T47D (cell line): ENCODE results near the gene RHOT1.

- RRBS = no CpG with 5 or more reads among the region's 7 CpGs
Observed at GRCh38 chr17:30476613-30477071, 566 bp upstream of the GOSR1 start.

- RRBS = no CpG with 5 or more reads among the region's 20 CpGs
Observed at GRCh38 chr17:30732235-30733013, 92.1 kb downstream of the CRLF3 start.

GRCh38 chr17:31007820-31008998, 37.4 kb downstream of the RNF135 start:
- RRBS = 4% methylated on average over 29 of the region's 73 CpGs

GRCh38 chr17:31110994-31111529, 16.3 kb downstream of the NF1 start:
- RRBS = no CpG with 5 or more reads among the region's 2 CpGs

GRCh38 chr17:31128298-31128680, 33.5 kb downstream of the NF1 start:
- RRBS = no CpG with 5 or more reads among the region's 3 CpGs

GRCh38 chr17:31158800-31159532, 64.2 kb downstream of the NF1 start:
- RRBS = no CpG with 5 or more reads among the region's 3 CpGs

GRCh38 chr17:31226459-31226860, 70.6 kb downstream of the OMG start:
- RRBS = no CpG with 5 or more reads among the region's 4 CpGs

- RRBS = 76% methylated on average over 2 of the region's 11 CpGs
Observed at GRCh38 chr17:31431997-31432693, 40.7 kb downstream of the RAB11FIP4 start.

DNA sequence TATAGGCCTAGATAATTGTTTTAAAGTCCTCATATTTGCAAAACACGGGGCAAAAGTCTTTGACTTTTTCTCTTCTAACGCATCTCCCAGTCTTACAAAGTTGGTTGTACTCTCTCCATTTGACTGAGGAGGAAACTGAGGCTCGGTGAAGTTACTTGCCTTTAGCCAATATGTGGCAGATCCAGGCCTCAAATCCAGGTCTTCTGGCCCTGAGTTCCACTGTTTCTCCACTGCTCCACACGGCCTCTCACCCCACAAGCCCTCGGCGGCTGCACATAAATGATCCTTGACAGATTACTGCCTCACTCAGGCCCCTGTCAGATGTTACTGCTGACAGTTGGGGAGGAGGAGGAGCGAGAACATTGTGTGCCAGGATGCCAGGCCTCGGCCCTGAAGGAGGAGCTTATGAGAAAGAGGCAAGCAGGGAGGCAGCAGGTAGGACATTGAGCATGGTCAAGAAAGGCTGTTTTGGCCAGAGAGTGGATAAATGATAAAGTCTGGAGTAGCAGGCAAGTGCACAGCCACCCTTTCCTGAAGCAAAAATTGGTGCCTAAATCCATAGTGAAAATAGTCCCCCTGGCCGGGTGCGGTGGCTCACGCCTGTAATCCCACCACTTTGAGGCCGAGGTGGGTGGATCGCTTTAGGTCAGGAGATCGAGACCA, 88.6 kb downstream of the RAB11FIP4 start:
- RRBS = no CpG with 5 or more reads among the region's 14 CpGs

- RRBS = no CpG with 5 or more reads among the region's 29 CpGs
Observed at GRCh38 chr17:31524264-31525347, 133.1 kb downstream of the RAB11FIP4 start.

- RRBS = no CpG with 5 or more reads among the region's 8 CpGs
Observed at GRCh38 chr17:31527556-31528224, 136.2 kb downstream of the RAB11FIP4 start.

DNA sequence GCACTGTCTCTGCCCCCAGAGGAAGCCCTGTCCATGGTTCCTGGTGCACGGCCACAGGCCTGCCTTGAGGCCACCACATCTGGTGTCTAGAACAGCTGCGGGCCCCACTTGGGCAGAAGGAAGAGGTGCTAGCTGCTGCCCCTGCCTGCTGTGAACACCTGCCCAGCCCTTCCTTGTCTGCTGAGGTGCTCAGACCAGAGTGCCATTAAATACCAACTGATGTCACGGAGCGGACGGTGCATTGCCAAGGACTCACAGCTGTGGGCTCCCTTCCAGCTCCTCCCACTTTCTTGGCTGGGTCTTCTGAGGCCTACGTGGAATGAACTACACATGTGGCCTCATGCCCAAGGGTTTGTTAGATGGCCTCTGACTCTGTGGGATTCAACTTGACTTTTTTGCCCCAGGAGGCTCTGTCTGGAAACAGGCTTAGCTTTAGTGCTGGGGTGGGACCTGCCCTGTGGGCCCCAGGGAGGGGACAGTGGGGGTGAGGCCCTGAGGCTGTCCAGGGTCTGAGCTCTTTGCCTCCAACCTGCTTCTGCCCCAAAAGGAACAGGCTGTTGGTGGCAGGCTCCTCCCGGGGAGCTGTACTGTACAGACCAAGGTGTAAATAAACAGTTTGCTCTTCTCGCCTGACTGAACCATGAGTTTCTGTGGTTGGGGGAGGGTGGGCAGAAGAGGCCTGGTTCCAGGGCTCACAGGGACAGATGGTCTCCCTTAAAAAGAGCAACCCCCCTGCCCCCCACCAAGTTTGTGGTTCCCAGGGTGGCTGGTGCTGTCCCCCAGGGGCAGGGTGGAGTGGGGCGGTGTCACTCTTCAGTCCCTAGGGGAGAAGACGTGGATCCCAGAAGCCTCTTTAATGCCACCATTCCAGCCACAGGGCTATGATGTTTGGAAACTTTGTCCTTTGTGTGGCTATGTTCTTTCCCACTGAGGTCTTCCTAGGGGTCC, 146.4 kb downstream of the RAB11FIP4 start:
- RRBS = no CpG with 5 or more reads among the region's 10 CpGs

GRCh38 chr17:31561266-31562482, 170.2 kb downstream of the RAB11FIP4 start:
- RRBS = 10% methylated on average over 2 of the region's 13 CpGs

DNA sequence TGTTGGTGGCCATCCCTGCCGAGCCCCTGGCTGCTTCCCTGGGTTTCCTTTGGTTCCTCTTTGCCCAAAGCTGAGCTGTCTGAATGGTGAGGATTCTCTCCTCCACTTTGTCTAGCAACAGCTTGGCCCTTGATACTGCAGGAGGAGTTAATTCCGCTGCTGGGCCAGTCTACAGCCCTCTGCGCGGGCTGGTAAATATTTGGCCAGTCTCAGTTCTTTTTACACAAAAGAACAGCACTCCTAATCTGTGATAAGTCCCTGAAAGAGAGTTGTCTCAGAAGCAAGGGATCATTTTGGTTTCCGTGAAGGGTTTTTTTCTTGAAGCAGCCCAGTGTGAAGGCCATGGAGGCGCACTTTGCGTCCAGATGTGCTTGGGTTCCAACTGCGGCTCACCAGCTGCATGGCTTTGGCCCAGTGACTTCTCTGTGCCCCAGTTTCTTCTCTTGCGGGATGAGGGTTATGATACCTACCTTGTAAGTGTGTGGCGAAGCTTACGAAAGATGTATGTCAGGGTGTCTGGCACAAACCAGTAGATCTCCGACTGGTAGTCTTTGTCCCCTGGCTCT, 171.1 kb downstream of the RAB11FIP4 start:
- RRBS = no CpG with 5 or more reads among the region's 12 CpGs

DNA sequence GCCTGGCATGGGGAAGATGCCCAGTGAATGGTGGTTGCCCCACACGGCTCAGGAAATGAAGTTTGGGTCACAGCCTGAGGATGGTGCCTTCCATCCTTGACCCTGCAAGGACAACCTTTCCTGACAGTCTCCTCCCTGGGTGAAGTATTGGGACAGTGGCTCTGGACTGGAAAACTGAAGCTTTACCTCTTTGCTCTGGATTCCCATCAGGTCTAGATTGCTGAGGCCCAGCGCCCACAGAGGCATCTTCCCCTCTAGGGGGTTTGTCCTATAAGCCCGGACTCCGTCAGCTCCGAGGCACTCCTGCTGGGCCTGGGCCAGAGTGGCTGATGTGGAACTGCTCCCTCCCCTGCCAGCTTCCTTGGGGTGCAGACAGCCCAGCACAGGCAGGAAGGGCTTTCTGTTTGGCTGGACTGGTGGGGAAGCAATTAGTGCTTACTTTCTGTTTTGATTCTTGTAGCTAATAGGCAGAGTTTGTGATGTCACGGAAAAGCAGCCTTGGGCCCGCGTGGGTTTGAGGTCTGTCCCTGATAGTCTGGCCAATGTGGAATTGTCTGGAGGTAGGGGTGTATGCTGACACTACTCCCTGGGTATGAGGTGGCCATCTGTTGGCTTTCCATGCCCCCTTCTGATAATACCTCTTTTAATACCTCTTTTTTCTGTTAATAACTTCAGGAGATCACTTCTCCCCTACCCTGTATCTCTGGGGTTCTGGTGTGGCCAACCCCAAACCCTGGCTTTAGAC, 190.6 kb downstream of the RAB11FIP4 start:
- RRBS = no CpG with 5 or more reads among the region's 8 CpGs

- RRBS = no CpG with 5 or more reads among the region's 2 CpGs
Observed at GRCh38 chr17:31999947-32000384, 7.2 kb upstream of the LRRC37B start.

- RRBS = 2% methylated on average over 33 of the region's 72 CpGs
Observed at GRCh38 chr17:32142228-32142832, at the start of gene RHOT1. TSS of gene RHOT1 (plus strand) at chr17:32142502.

GRCh38 chr17:32280834-32281619, 15.4 kb downstream of the RHBDL3 start:
- RRBS = 63% methylated on average over 3 of the region's 13 CpGs

DNA sequence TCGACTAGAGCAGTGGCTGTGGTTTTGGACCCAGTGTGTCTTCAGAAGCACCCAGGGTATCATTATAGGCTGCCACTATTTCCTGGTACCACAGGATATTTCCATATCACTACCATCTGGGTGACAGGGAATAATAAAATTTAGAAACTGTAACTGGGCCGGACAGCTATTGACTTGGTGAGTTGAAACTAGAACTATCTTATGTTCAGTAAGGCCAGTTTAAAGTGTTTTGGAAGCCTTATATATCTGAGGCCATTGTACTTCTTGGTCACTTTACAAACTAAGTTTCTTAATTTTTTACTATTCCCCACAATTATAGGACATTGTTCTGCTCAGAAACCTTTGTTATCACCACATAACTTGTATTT, 33.9 kb downstream of the ZNF207 start:
- RRBS = no CpG with 5 or more reads among the region's 2 CpGs